BE2C (cell line): ENCODE data around the genes CHMP2B and NSUN3.

- RRBS = no CpG with 5 or more reads among the region's 2 CpGs
Measured at GRCh38 chr3:86468446-86468825, 522.5 kb downstream of the VGLL3 start.

GRCh38 chr3:87226963-87228113 lies at the start of gene CHMP2B:
Gene CHMP2B (plus strand): TSS chr3:87227309.
- RRBS = 2% methylated on average over 5 of the region's 69 CpGs

GRCh38 chr3:88151359-88151742 lies 1.6 kb downstream of the C3orf38 start:
- RRBS = no CpG with 5 or more reads among the region's 4 CpGs

GRCh38 chr3:93898396-93898823 lies 75.3 kb downstream of the PROS1 start:
- RRBS = no CpG with 5 or more reads among the region's 3 CpGs

GRCh38 chr3:93938583-93939232 lies 35.0 kb downstream of the PROS1 start:
- RRBS = no CpG with 5 or more reads among the region's 7 CpGs

DNA sequence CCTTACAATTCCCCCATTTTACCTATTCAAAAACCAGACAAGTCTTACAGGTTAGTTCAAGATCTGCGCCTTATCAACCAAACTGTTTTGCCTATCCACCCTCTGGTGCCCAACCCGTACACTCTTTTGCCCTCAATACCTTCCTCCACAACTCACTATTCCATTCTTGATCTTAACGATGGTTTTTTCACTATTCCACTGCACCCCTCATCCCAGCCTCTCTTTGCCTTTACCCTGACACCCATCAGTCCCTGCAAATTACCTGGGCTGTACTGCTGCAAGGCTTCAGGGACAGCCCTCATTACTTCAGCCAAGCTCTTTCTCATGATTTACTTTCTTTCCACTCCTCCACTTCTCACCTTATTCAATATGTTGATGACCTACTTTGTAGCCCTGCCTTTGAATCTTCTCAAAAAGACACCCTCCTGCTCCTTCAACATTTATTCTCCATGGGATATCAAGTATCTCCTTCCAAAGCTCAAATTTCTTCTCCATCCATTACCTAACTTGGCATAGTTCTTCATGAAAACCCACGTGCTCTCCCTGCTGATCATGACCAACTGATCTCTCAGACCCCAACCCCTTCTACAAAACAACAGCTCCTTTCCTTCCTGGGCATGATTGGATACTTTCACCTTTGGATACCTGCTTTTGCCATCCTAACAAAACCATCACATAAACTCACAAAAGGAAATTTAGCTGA lies 32.7 kb downstream of the PROS1 start:
- RRBS = no CpG with 5 or more reads among the region's 4 CpGs

DNA sequence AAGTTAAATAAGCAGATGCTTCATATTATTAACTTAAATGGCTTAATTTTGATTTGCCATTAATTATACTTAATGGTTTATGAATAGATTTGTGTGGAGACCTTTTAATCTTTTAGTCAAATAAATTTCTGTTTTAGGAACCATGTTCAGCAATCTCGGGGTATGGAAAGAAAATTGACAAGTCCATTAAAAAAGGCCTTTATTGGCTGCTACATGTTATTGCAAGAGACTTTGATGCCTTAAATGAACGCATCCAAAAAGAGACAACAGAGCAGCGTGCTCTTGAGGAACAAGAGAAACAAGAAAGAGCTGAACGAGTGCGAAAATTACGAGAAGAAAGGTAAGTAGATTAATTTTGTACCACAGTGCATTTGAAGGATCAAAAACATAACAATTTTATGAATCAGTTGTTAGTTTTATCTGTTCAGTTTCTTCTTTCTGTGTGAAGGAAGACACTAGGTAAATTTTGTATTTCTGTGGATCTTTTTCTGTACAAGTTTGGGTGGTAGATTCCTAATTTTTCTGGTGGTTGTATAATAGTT lies 8.1 kb upstream of the STX19 start:
- RRBS = no CpG with 5 or more reads among the region's 6 CpGs

DNA sequence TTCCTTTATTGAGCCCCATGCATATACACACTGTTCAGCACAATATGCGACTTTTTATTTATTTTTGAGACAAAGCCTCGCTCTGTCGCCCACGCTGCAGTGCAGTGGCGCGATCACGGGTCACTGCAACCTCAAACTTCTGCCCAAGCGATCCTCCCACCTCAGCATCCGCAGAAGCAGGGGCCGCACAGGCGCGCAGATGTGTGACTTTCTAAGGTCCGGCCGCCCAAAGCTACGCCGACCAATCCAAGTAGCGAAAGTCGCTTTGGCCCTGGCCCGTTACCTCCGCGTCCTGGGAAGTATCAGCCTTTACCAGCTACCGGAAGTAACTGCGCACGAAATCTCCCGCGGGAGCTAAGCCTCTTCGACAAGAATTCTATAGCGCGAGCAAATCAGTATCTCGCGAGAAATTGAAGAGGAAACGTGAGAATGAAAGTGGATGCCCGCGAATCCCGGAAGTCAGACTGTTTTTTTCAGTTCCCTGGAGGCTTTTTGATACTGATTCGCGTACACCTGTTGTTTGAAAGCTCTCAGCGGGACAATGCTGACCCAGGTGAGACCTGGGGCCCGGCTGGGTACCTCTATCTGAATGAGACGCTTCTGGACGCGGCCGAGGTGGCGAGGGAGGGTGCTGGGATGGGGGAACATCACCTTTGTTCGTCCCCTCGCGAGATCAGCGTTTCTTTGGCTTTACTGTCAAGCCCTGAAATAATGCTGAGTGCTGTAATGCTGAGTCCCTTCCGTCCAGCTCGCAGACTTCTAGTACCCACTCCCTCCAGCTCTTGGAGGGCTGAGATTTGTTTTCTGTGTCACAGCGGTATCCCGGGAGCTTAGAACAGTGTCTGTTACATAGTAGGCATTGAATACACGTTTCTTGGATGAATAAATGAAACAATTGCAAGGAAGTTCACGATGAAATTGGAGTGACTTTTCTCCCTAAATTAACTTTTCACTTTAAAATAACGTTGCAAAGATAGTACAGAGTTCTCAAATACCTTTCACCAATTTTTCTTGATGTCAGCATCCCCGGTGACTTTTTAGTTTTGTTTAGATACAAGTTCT lies at the start of gene NSUN3:
NSUN3 (plus strand) TSS at position 476 of the 1,062 bp plus-strand sequence.
- RRBS = under 1% methylated on average over 8 of the region's 56 CpGs

DNA sequence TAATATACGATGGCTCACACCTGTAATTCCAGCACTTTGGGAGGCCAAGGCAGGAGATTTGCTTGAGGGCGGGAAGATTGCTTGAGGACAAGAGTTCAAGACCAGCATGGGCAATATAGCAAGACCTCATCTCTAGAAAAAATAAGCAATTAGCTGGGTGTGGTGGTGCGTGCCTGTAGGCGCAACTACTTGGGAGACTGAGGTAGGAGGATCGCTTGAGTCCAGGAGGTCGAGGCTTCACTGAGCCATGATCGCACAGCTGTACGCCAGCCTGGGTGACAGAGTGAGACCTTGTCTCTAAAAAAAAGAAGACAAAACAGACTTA lies 7.3 kb downstream of the NSUN3 start:
- RRBS = no CpG with 5 or more reads among the region's 8 CpGs

DNA sequence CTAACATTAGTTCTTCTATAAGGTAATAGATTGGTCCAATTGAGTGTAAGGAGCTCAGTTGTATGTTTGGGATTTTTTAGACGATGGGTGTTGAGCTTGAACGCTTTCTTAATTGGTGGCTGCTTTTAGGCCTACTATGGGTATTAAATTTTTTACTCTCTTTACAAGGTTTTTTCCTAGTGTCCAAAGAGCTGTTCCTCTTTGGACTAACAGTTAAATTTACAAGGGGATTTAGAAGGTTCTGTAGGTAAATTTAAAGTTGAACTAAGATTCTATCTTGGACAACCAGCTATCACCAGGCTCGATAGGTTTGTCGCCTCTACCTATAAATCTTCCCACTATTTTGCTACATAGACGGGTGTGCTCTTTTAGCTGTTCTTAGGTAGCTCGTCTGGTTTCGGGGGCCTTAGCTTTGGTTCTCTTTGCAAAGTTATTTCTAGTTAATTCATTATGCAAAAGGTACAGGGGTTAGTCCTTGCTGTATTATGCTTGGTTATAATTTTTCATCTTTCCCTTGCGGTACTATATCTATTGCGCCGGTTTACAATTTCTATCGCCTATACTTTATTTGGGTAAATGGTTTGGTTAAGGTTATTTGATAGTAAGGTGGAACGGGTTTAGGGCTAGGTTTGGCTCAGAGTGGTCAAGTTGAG lies 196.7 kb upstream of the EPHA6 start:
- RRBS = no CpG with 5 or more reads among the region's 12 CpGs

- RRBS = no CpG with 5 or more reads among the region's 7 CpGs
Measured at GRCh38 chr3:98525418-98525923, 2.8 kb upstream of the CLDND1 start.

- RRBS = no CpG with 5 or more reads among the region's 6 CpGs
Measured at GRCh38 chr3:98536334-98537021, 4.7 kb downstream of the GPR15 start.

GRCh38 chr3:98764149-98764537 lies 1.0 kb downstream of the ST3GAL6 start:
- RRBS = no CpG with 5 or more reads among the region's 1 CpG

- RRBS = no CpG with 5 or more reads among the region's 6 CpGs
Measured at GRCh38 chr3:98782944-98783321, 19.8 kb downstream of the ST3GAL6 start.

DNA sequence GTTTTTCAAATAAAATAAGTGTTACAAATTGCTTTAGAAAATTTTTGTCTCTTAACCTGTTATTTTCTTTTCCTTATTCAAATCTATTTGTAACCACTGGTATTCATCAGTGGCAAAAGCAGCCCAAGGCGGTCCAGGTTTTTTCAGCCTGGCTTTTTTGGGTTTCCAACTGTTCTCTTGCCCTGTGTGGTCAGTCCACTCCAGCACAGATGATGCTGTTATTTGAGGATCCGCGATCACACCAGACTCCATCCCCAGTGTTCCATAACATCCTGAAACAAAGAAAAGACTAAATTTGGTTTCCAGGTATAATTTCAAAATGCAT lies 56.0 kb downstream of the ST3GAL6 start:
- RRBS = no CpG with 5 or more reads among the region's 3 CpGs

DNA sequence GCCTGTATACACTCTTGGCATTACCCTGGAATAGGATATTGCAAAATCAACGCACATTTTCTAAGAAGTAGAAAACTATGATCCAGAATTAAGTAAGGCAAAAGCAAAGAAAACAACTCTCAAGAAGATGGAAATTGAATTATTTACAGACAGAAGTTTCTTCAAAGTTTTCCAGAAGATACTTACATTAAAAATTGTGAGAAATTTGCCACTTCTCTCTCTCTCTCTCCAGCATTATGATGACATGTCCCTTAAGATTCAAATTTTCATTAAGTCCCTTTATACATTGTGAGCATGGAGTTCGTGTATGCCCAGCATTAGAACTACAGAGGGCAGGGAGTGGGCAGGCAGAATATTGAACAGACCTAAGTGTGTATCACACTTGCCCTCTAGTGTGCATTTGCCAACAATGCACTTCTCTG lies 28.5 kb upstream of the CMSS1 start:
- RRBS = no CpG with 5 or more reads among the region's 2 CpGs

- RRBS = no CpG with 5 or more reads among the region's 3 CpGs
Measured at GRCh38 chr3:99909970-99910416, 92.3 kb downstream of the CMSS1 start.

- RRBS = no CpG with 5 or more reads among the region's 2 CpGs
Measured at GRCh38 chr3:99939805-99940375, 122.2 kb downstream of the CMSS1 start.